ENCODE measurements around the genes PJA2, EPB41L4A and SRP19.

DNA sequence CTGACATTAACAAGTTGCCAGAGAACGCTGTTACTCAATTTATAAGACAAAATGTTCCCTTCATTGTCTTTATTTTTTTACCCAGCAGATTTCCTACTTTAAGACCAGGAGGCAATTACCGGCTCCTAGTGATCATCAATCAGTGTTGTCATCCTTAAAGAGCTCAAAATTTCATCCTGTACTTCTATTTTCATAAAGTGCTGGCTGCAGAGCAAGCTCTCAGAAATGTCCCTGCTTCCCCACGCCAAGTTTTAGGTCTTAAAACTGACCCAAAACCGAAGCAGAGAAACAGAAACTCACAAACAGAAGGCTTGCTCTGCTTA lies 82.9 kb downstream of the PJA2 start:
- PRO-cap: no peak

- PRO-cap: no peak
Observed at GRCh38 chr5:109378158-109379397, 31.2 kb downstream of the PJA2 start.

- PRO-cap: bidirectional peak, plus-strand start at chr5:109409463, minus-strand start at chr5:109409314; bidirectional peak, plus-strand start at chr5:109410321, minus-strand start at chr5:109409911
Observed at GRCh38 chr5:109409389-109410131, at the start of gene PJA2. Gene PJA2 (minus strand): TSS chr5:109409974.

GRCh38 chr5:109410132-109410519 lies 352 bp upstream of the PJA2 start:
- PRO-cap: bidirectional peak, plus-strand start at chr5:109410321, minus-strand start at chr5:109409911; bidirectional peak, plus-strand start at chr5:109410406, minus-strand start at chr5:109410379

GRCh38 chr5:109704137-109704965 lies 14.6 kb downstream of the MAN2A1 start:
- PRO-cap: no peak

GRCh38 chr5:109851468-109851821 lies 161.7 kb downstream of the MAN2A1 start:
- PRO-cap: no peak

DNA sequence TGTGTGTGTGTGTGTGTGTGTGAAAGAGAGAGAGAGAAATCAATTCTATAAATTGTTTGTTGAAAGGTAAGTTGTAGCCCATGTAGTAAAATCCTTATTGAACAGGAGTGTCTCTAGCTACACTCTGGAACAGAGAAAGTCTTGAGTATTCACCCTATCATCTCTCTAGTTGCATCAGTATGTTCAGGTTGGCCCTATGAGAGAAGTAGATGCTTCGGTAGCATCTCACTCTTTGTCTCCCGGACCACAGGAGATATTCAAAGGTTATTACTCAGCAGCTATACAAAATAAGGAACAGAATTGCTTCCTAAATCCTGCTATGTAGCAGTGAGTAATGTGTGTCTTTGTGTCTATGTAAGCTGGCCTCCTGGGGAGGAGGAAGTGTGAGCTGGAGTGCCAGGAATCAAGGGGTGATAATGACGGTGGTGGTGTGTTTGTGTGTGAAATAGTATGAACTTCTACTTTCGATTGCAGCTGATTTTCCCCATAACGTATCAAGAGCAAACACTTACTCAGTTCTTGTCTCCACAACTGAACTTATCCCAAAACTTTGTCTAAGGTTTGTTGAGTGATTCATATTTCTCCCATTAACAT lies 310.9 kb downstream of the MAN2A1 start:
- PRO-cap: no peak

DNA sequence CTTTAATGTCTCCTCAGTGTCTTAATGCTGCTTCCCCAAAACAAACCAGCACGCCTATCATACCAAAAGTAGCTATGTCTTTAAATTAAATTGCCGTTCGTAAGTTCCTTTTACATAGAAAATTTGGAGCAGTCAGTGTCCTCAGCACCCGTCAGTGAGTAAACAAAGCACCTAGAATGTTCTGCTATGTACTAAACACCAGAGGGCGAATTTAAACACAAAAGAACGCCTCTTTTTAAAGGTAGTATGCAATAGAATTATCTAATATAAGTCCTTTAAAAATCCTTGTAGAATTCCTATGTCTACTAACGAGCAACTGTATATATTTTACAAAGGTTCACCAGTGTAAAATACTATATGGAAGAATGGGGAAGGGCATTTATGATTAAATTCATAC lies 457 bp upstream of the TMEM232 start:
- PRO-cap: no peak

GRCh38 chr5:111072787-111073695 lies 1.5 kb downstream of the TSLP start:
- PRO-cap: bidirectional peak, plus-strand start at chr5:111073370, minus-strand start at chr5:111073228

GRCh38 chr5:111192969-111193330 lies 31.2 kb upstream of the CAMK4 start:
- PRO-cap: no peak

DNA sequence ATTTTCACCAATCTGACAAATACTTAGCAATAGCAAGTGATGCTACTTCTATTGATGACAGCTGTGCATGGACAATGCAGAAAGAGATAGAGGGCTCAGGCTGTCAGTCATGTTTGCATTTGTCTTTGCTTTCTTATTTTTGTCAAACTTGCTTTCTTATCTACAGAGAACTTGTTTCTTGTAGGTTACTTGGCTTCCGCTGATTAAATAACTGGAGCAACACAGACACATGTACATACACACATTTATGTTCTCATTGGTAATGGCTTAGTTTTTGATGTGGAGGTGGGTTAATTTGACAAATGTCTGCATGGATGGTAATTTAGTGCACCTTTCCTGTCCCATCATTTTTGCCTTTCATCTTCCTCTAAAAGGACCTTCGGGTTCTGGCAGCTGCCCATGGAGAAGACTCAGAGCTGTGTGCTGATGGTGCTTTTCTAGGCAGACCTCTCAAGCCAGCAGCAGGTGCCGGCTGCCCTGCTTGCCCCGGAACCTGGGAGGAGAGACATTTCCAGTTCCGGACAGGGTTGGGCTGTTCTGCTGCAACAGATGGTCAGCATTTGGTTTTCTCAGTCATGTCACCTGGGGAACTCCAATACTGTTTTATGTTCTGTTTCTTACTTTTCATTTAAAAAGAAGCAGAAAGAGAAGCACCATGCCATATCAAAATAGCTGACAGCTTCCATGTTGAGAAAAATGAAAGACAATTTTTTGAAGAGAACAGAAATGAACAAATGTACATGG lies 28.9 kb downstream of the CAMK4 start:
- PRO-cap: no peak

GRCh38 chr5:111551605-111552630 lies 39.6 kb upstream of the STARD4 start:
- PRO-cap: no peak

GRCh38 chr5:111703641-111704045 lies 53.4 kb downstream of the NREP start:
- PRO-cap: no peak

DNA sequence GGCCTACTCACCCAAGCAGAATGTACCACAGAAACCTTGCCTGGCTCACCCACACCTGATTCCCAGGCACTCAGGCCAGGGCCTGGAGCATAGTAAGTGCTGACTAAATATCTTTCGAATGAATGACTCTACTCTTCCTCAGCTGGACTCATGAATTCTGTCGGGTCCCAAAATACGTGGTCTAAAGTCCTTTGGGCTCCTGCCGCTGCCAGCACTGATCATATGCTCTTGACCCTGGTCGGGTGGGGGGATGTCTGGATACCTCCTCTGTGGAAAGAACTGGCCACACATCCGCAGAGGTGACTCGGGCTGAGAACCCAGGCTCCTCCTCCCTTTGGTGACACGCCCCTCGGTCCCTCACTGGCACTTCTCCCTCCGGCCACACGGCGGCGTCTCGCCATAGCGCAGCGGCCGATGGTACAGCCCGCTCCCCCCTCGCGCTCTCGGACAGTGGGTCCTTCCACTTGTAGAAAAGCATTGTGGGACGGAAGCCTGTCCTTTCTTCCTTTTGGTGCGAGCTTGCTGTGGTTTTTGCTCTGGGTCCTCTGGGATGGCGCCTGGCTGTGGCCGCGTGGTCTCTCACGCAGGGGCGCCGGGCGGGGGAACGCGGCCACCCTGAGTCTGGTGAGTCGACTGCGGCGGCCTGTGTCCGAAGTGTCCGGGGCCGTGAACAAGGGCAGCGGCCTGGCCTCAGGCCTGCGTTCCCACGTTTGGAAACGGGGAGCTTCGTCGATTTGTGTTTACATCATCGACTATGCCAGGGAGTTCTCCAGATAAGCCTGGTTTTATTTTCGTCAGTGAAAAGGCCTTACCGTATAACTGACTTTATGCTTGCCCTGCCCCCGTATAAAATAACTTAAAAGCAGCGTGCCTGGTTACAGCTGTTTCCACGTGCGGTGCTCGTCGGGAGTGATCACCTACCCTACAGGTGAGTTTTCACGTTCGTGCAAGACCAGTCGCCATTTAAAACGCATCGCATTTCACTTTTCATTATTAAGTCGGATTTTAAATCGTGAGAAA lies 258.4 kb downstream of the EPB41L4A start:
- PRO-cap: bidirectional peak, plus-strand start at position 498 of the sequence, minus-strand start at position 445 of the sequence

- PRO-cap: no peak
Observed at GRCh38 chr5:112258872-112259614, 160.0 kb downstream of the EPB41L4A start.

GRCh38 chr5:112347692-112348343 lies 71.3 kb downstream of the EPB41L4A start:
- PRO-cap: no peak

GRCh38 chr5:112418958-112419359 lies at the start of gene EPB41L4A:
Gene EPB41L4A (minus strand): TSS chr5:112419277.
- PRO-cap: bidirectional peak, plus-strand start at chr5:112419309, minus-strand start at chr5:112419277

- PRO-cap: no peak
Observed at GRCh38 chr5:112684321-112685154, 53.1 kb upstream of the APC start.

GRCh38 chr5:112860808-112861890 lies at the start of gene SRP19:
Gene SRP19 (plus strand): TSS chr5:112861287.
- PRO-cap: bidirectional peak, plus-strand start at chr5:112861305, minus-strand start at chr5:112861131

- PRO-cap: no peak
Observed at GRCh38 chr5:112864143-112864790, 3.2 kb downstream of the SRP19 start.

All from right cardiac atrium (tissue), 1 donor.